Measurements from ENCODE around the gene CIDEC.

DNA sequence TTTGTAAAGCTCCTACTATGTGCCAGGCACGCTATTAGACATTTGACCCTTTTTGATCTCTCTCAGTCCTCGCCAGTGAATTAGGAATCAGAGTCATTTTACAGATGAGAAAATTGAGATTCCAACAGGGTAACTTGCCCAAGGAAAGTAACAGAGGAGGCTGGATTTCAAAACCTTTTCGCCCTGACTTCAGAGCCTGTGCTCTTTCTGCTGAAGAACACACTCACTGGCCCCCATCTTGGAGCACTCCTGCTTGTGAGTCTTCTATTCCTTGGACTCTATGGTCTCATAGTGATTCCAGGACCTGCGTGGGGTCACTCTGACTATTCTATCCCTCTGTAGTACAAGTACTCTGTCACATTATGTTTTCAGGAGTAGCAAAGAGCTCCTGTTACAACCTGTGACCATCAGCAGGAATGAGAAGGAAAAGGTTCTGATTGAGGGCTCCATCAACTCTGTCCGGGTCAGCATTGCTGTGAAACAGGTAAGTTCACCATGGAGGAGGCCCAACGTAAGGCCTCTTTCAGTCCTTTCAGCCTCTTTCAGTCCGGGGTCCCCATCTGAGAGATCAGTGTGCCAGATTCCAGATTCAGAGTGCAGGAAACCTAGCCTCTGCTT lies 7.0 kb downstream of the ARPC4 start:
- PRO-cap, 2 experiments, result no peak in any of the 2 experiments

- PRO-cap, 2 experiments, result no peak in any of the 2 experiments
Measured at GRCh38 chr3:9880056-9880690, at the start of gene CIDEC. TSS of gene CIDEC (minus strand) at chr3:9880253.

GRCh38 chr3:9913353-9913846 lies 3.5 kb upstream of the IL17RC start:
- PRO-cap, 2 experiments, result no peak in any of the 2 experiments

DNA sequence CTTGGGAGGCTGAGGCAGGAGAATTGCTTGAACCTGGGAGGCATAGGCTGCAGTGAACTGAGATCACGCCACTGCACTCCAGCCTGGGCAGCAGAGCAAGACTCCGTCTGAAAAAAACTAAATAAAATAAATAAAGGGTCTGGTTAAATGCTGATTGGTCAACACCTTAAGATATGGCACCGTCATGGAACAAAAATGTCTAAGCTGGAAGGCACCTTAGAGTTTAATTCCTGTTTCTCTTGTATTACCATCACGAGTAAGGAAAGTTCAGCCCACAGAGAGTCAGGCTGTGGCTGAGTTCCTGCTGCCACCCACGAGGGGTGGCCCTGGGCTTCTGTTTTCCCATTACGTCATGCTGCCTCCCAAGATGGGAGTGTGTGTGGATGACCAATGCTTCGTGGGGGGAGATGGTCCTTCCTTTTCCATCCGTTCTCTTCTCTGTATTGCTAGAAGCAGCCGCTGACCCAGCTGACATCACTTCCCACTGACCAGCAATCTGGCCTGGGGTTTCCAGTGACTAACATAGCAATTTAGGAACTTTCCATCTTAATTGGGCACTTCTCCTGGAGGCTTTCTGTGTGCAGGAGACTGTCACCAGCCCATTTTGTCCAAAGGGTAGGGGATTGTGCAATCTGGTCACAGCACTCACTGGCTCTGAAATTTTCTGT lies 9.1 kb downstream of the IRAK2 start:
- PRO-cap, 2 experiments, result peak in 1 of 2 experiments; most common plus-strand start position 611 of the sequence (in 1); most common minus-strand start position 440 of the sequence (in 1)

GRCh38 chr3:10634695-10634992 lies 129.3 kb upstream of the ATP2B2 start:
- PRO-cap, 2 experiments, result no peak in any of the 2 experiments

- PRO-cap, 2 experiments, result no peak in any of the 2 experiments
Measured at GRCh38 chr3:10988049-10988406, 4.5 kb upstream of the SLC6A1 start.

- PRO-cap, 2 experiments, result no peak in any of the 2 experiments
Measured at GRCh38 chr3:10992840-10993123, 234 bp downstream of the SLC6A1 start.

DNA sequence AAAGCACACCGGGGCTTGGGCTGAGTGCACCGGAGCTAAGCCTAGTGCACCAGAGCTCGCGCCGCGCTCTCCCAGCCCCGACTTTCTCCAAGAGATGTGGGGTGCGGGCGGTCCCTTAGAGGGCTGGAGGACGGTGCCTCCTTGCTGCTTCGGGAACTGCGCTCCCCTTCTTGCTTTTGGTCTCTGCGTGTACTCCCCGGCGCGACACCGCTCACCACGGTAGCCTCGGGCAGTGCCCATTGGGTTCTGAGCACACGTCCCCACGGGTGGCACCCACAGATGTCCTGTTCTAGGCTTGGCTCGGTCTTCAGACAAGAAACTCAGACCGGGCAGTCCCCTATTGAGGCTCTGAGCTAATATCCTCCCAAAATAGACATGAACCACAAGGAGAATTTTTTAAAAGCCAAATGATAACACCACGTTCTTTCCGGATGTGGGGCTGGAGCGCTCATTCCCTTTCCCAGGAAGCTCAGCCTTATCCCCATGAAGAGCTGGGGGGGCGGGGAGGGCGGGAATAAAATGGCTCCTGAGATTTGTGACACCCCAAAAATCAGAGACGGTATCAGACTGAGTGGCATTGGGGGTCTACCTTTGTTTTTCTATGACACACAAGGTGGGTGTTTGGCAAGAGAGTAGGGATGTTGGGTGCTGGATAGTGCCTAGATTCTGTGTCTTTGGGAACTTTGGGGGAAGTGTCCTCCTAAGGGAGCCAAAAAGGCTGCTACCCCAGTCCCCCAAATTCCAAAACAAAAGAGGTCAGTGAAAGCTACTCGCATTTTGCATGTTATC lies 1.1 kb downstream of the SLC6A1 start:
- PRO-cap, 2 experiments, result peak in 2 of 2 experiments; most common minus-strand start position 313 of the sequence (in 2)

DNA sequence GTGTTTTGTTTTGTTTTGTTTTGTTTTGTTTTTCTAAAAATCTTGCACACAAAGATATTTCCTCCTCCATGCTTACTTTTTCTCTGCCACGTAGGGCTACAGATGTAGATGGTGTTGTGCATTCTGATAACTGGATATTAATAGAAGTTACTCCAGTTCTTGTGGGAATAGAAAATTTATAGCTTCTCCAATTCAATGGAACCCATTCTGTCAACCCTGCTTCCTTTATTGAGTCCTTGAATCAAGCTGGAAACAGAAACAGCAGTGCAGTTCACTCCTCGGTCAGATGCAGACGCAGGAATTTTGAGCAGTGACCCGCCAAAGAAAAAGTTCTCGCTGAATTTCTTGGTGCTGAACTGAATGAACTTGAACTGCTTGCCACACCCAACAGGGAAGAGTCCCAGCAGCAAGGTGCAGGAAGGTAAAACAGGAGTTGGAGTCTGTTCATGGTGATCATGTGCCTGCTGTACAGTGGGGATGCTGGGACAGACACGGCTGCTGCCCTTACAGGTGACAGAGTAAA lies 10.3 kb downstream of the HRH1 start:
- PRO-cap, 2 experiments, result no peak in any of the 2 experiments

DNA sequence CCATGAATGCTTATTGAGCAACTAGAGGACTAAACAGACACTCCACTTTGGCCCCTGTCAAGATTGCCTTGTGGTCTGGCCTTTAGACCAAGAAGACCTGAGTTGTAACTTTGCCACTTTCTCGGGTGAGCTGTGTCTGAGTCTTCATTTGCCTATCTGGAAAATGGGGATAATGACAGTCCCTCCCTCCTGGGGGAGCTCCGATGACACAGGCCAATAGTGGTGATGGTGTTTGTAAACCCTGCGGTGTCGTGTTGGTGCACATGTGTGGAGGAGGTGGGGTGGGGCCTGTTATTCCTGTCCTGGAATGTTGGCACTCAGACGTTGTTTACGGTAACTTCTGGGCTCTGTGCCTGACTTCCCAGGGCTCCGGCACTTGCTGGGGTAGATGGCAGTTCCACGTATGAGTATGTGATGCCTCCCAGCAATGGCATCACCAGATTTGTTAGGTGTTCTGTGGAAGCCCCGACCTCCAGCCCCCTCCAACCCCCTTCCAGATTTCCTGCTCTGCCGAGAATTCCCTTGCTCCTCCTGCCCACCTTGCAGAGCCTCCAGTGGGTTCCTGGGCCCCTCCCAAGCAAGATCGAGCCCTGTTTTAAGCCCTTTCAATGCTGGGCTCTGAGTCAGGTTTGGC lies 31.3 kb downstream of the HRH1 start:
- PRO-cap, 2 experiments, result no peak in any of the 2 experiments

GRCh38 chr3:11272919-11273196 lies 661 bp downstream of the ATG7 start:
- PRO-cap, 2 experiments, result no peak in any of the 2 experiments

DNA sequence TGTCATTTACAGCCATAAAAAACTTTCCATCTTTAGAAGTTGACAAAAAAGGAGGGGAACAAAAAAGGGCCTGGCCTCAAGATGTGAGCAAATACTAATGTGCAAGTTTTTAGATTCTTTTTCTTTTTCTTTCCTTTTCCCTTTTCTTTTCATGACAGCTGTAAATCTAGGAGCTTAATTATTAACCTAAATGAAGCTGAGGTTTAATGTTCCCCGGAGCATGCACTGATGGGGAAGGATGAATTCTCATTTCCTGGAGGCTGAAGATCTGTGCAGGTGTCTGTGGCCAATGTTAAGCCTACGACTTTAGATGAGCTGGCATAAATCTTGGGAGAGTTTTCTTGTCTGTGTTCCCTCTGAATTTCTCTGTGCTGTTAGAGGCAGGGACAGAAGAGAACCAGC lies 118.9 kb downstream of the ATG7 start:
- PRO-cap, 2 experiments, result no peak in any of the 2 experiments

DNA sequence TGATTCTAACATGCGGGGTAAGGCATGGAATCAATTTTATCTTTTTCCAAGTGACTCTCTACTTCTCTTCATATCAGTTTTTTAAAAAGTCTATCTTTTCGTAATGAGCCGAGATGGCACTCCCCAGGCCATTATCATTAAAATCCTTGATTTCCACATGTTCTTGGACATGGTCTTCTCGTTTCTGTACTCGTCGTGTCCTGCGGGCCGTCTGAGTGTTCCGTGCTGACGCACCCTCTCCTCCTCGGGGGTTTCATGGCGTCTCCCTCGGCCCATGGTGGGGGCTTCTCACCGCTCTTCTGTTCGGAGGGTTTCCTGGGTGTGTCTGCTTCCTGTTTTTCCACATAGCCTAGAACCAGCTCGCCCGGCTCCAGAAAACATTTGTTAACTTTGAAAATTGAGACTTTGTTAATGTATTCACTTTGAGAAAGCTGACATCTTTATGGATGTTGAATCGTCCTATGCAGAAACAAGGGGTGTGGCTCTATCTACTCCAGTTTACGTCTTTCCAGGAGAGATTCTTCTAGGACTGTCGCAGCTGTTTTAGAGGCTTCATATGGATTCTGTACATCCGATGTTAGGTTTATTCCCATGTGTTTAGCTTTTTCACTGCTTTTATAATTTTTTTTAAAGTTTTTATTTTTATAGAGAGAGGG lies 92.6 kb downstream of the VGLL4 start:
- PRO-cap, 2 experiments, result no peak in any of the 2 experiments

DNA sequence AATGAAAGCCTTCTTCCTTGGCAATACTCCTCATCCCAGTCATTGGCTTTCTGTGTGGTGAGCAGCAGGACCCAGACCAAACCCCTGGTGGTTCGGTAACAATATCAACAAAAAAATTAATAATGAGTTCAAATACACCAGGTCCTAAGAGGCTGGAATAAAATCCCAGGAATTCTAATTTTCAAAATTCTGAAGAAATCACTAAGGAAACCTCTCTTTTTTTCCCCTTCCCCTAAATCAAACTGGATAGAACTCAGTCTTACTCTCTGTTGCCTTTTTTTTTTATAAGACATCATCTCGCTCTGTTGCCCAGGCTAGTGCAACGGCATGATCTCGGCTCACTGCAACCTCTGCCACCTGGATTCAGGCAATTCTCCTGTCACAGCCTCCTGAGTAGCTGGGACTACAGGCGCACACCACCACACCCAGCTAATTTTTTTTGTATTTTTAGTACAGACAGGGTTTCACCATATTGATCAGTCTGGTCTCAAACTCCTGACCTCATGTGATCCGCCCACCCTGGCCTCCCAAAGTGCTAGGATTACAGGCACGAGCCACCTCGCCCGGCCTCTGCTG lies 45.9 kb downstream of the VGLL4 start:
- PRO-cap, 2 experiments, result no peak in any of the 2 experiments

- PRO-cap, 2 experiments, result no peak in any of the 2 experiments
Measured at GRCh38 chr3:11624152-11624725, 19.5 kb downstream of the VGLL4 start.

DNA sequence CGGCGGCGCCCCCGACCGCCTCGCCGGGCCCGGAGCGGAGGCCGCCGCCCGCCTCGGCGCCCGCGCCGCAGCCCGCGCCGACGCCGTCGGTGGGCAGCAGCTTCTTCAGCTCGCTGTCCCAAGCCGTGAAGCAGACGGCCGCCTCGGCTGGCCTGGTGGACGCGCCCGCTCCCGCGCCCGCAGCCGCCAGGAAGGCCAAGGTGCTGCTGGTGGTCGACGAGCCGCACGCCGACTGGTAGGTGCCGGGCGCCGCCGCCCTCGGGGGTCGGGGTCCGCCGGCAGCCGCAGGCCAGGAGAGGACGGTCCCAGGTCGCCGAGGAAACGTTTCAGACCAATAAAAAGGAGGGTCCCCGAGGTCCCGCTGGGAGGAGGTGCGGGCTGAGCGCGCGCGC lies 502 bp downstream of the SYN2 start:
- PRO-cap, 2 experiments, result no peak in any of the 2 experiments

DNA sequence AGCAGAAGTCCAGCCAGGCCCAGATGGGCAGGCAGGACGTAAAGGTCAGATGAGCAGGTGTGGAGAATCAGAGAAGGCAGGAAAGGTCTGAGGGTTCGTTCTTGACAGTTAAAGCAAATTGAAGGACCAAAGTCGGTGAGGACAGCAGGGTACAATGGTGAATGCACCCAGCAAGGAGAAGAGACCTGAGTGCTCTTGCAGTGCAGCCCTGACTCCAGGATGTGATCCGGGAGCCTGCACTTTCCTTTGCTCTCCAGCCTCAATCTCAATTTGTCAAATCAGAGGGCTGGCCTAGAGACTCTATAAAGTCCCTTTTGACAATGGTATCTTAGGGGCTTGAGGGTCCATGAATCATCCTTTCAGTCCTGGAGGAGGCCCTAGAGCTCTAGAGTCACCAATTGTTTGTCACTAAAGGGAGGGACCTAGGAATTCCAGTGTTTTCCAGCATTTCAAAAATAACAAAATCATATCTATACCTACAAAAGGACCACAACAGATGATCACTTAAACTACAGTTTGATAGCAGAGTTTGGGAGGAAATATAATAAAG lies 9.3 kb downstream of the TIMP4 start:
- PRO-cap, 2 experiments, result no peak in any of the 2 experiments

DNA sequence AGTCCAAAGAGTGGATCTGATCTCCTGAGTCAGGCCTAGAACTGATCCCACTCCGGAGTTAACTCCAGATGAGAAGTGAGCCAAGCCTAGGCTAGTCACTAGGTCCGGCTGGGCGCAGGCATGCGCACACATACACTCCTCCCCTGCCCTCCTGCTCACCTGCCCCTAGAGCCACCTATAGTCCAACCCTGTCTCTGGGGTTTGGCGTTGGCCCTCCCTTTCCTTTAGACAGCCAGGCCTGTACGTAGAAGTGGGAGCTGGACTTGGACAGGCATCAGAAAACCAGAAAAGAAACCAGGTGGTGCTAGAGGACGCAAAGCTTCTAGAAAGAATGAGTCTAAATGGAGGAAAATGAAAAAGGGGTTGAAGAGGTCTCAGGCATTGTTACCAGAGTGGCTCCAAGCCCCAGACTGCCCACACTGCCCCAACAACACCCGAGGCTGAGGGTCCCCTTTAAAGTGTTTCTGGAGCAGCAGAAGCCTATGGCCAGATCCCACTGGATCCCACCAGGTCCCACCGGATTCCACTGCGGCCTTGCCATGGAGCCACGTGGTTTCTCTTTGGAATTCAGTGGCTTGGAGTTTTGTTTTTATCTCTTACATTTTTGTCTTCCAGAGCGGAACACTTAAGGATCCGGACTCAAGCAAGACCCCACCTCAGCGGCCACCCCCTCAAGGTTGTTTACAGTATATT lies 24.1 kb upstream of the TIMP4 start:
- PRO-cap, 2 experiments, result no peak in any of the 2 experiments

DNA sequence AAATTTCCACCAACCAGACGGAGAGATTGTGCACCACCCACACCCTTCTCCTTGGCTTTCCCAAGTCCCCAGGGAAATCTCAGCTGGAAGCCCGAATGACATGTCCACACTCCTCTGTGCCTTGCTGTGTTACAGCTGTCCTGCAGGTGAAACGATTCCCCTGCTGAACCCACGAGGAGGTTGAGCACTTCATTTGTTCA lies 49.5 kb upstream of the PPARG start:
- PRO-cap, 2 experiments, result no peak in any of the 2 experiments

- PRO-cap, 2 experiments, result no peak in any of the 2 experiments
Measured at GRCh38 chr3:12303842-12304549, 15.1 kb downstream of the PPARG start.

Data from Metastatic Liver Carcinoma in the Lung (tissue), 2 donors.